ENCODE results near the gene DKK2.

- RRBS, result no CpG with 5 or more reads among the region's 7 CpGs
These were observed 9.8 kb downstream of the UBE2D3 start for GRCh38 chr4:102817485-102817965.

DNA sequence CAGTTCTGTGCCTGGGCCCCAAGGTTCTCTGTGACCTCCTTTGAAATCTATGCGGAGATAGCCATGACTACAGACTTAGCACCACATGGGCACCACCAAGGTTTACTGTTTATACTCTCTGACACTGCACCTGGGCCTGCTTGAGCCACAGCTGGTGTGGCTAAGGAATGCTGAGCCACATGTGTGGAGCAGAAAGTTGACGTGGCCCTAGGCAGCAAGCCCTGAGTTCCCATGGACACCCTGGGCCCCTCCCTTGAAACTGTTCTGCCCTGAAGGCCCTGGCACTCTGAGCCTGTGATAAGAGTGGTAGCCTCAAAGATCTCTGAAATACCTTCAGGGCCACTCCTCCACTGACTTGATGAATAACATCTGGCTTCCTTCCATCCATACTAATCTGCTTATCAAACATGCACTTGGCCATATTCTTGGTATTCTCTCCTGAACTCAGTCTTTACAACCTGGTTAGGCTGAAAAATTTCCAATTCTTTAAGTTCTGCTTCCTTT is 7.9 kb downstream of the SLC9B1 start:
- RRBS, result no CpG with 5 or more reads among the region's 2 CpGs

GRCh38 chr4:103075743-103075833 is 973 bp downstream of the SLC9B2 start:
- RRBS, result no CpG with 5 or more reads among the region's 2 CpGs

GRCh38 chr4:103077087-103077487 is 526 bp upstream of the SLC9B2 start:
- RRBS, result no CpG with 5 or more reads among the region's 5 CpGs

- RRBS, result no CpG with 5 or more reads among the region's 5 CpGs
These were observed 1.0 kb downstream of the BDH2 start for GRCh38 chr4:103098588-103099013.

GRCh38 chr4:103403618-103404056 is 205.5 kb upstream of the CENPE start:
- RRBS, result no CpG with 5 or more reads among the region's 2 CpGs

- RRBS, result no CpG with 5 or more reads among the region's 8 CpGs
These were observed 69.6 kb downstream of the CXXC4 start for GRCh38 chr4:104425006-104425522.

- RRBS, result no CpG with 5 or more reads among the region's 17 CpGs
These were observed 2.5 kb downstream of the CXXC4 start for GRCh38 chr4:104491913-104492902.

DNA sequence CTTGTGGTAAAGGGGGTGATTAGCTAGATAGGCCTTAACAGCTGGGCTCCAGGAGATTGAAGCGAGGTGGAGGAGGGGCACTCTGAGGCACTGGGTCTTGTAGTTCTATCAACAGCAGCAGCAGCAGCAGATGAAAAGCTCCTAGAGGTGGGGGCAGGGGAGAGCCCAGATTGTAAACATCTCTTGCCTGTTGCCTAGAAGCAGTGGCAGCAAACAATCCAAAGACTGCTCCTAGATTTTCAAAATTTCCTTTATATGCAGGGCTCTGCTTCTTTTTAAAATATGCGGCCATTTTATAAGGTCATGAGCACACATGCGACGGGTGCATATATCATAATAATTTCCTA is 97.0 kb upstream of the CXXC4 start:
- RRBS, result no CpG with 5 or more reads among the region's 4 CpGs

DNA sequence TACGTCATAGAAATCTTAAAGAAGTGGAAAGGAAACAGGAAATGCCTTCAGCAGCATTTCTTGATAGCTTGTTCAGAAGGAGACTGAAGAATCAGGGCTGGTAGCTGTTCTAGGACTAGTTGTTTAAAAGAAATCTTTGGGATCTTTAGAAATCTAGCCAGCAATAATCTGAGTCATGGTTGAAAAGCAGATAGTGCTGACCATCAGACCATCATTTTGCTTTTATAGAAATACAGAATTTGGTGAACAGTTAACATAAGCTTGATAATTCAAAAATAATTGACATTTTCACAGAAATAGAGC is 98.5 kb upstream of the CXXC4 start:
- RRBS, result no CpG with 5 or more reads among the region's 1 CpG

GRCh38 chr4:104966552-104967471 is 179.9 kb upstream of the TET2 start:
- RRBS, result no CpG with 5 or more reads among the region's 7 CpGs

- RRBS, result no CpG with 5 or more reads among the region's 2 CpGs
These were observed 7.9 kb downstream of the PPA2 start for GRCh38 chr4:105465901-105466363.

DNA sequence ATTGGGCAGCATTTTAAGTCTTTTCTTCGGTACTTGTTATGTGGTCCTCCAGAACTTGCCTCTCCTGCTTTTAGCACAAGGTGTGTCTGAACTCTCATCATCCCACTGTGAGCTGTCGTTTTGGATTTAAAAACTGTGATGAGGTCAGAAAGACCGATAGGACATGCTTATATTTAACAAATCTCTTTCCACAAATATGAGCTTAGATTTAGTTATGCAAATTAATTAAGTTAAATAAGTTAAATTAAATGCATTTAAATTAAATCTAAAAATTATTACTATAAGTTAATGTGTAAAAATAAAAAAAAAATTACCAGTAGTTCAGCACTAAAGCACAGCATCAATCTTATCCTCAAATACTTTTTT is 1.3 kb downstream of the ARHGEF38 start:
- RRBS, result no CpG with 5 or more reads among the region's 3 CpGs

GRCh38 chr4:105558243-105558589 is 5.8 kb downstream of the ARHGEF38 start:
- RRBS, result no CpG with 5 or more reads among the region's 2 CpGs

- RRBS, result no CpG with 5 or more reads among the region's 21 CpGs
These were observed 499 bp downstream of the INTS12 start for GRCh38 chr4:105707803-105708576.

GRCh38 chr4:105710515-105711069 is 2.0 kb downstream of the GSTCD start:
- RRBS, result no CpG with 5 or more reads among the region's 9 CpGs

DNA sequence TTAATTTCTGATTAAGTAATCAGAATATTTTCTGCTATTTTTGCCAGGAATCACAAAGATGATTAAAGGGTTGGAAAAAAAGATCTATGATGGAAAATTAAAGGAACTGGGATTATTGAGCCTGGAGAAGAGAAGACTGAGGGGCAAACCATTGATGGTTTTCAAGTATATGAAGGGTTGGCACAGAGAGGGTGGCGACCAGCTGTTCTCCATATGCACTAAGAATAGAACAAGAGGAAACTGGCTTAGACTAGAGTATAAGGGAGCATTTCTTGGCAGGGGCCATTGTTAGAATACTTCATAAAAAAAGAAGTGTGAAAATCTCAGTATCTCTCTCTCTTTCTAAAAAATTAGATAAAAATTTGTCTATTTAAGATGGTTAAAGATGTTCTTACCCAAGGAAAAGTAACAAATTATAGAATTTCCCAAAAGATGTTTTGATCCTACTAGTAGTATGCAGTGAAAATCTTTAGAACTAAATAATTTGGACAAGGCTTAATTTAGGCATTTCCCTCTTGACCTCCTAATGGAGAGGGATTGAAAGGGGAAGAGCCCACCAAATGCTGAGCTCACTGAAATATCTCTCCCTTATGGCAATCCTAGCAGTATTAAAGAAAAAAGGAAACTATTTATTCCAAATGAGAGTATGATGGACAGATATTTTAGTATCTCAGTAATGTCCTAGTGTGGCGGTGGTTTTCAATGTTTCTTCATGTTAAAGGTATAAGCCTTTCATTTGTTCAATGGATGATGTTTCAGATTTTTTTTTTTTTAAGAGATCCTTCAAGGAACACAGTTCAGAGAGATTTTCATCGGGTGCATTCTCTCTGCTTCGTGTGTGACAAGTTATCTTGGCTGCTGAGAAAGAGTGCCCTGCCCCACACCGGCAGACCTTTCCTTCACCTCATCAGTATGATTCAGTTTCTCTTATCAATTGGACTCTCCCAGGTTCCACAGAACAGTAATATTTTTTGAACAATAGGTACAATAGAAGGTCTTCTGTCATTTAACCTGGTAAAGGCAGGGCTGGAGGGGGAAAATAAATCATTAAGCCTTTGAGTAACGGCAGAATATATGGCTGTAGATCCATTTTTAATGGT is 75.4 kb downstream of the NPNT start:
- RRBS, result no CpG with 5 or more reads among the region's 6 CpGs

GRCh38 chr4:107036098-107036874 is at the start of gene DKK2:
TSS of gene DKK2 (minus strand) at chr4:107036313.
- RRBS, result no CpG with 5 or more reads among the region's 34 CpGs

DNA sequence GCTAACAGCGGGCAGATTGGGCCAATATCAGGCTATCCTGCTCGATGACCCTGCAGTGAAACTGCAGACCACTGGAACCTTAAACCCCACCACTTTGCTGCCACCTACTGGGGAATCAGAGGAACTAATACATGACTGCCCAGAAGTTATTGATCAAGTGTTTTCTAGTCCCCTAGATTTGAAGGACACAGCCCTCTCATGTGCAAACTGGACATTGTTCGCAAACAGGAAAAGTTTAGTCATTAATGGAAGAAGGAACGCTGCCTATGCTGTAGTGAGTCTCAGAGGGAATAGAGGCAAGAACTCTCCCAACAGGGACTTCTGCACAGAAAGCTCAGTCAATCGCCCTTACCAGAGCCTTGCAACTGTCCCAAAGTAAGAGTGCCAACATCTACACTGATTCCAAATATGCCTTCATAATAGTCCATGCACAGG is 17.1 kb upstream of the PAPSS1 start:
- RRBS, result no CpG with 5 or more reads among the region's 5 CpGs

GRCh38 chr4:107871393-107871691 is 46.6 kb downstream of the SGMS2 start:
- RRBS, result no CpG with 5 or more reads among the region's 3 CpGs